Neural cell (in vitro differentiated cells): ENCODE data around the genes TSN and MAP3K2.

DNA sequence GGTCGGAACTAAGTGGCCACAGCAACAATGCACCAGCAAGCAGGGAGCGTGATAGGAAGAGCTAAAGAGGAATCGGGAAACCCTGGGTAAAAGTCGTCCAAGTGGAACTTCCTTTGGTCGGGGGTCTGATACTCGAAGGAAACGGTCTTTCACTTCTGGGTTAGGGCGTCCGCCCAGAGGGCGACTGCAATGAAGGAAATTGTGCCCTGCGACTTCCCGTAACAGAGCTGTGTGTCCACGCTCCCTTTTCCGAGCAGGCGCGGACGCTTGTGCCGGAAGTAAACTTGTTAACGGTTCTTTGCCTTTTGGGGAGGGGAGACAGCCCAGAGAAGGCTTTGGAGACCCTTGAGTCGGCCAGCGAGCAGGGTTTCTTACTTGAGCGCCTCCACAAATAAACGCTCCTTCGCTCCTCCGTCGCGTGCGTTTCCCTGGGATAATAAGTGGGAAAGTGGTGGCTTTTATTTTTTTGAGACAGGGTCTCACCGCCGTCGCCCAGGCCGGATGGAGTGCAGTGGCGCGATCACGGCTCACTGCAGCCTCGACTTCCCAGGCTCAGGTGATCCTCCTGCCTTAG lies 651 bp upstream of the CLASP1 start:
- RAMPAGE, long total RNA: start-site peak on the plus strand centred at position 292 of the sequence, 81 bp wide, 136 and 67 reads in 2 replicates

GRCh38 chr2:121685344-121685697 lies 36.1 kb upstream of the CLASP1 start:
- RAMPAGE, long total RNA: no peak

GRCh38 chr2:121707256-121707872 lies 29.3 kb downstream of the NIFK start:
- RAMPAGE, long total RNA: no peak

DNA sequence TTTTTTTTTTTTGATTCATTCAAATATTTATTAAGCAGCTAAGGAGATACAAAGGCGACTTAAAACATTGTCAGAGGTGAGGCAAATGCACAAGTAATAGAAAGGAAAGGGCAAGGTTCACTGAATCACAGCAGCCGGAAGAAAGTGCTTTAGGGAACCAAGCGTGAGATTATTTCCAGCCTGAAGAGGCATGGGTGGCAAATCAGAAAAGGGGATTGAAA lies 28.6 kb downstream of the NIFK start:
- RAMPAGE, long total RNA: no peak

DNA sequence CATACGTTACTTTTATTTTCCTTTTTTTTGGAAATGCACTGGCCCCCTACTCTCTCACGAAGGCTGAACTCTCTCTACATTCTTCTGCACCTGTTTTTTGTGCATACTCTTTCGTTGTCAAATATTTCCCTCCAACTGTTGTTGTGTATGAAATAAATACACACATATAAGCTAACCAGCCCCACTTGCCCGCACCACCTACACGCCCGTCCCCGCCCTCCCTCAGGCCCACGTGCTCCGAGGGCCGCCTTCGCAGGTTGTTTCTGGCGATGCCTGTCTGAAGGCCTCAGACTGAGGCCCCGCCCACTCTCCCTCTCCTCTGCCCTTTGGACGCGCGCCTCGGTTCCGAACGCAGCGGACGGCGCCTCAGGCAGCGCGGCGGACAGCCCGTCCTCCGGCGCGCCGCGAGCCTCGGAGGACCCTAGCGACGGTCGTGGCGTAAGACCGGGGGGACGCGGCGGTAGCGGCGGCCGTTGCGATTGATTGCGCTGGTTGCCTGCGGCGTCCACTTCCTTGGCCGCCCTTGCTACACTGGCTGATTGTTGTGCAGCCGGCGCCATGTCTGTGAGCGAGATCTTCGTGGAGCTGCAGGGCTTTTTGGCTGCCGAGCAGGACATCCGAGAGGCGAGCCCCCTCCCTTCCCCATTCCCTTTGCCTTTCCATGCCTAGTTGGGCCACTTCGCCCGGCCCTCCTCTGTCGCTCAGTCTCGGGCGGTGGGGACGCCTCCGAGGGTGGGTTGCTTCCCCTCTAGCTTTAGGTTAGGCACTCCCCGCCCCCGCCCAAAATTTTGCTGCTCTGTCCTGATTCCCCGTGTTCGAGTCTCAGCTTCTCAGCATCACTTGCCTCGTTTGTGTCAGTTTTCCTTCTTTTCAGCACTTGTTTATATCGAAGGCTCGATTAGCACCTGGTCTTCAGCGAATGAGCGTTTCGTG lies at the start of gene TSN:
TSN (plus strand) TSS at position 430 of the 933 bp plus-strand sequence.
- RAMPAGE, long total RNA: start-site peak on the plus strand centred at position 439 of the sequence, 235 bp wide, 2,303 and 2,546 reads in 2 replicates

- RAMPAGE, long total RNA: no peak
Observed at GRCh38 chr2:121930213-121930550, 174.7 kb downstream of the TSN start.

- RAMPAGE, long total RNA: no peak
Observed at GRCh38 chr2:122661281-122661858, 905.9 kb downstream of the TSN start.

DNA sequence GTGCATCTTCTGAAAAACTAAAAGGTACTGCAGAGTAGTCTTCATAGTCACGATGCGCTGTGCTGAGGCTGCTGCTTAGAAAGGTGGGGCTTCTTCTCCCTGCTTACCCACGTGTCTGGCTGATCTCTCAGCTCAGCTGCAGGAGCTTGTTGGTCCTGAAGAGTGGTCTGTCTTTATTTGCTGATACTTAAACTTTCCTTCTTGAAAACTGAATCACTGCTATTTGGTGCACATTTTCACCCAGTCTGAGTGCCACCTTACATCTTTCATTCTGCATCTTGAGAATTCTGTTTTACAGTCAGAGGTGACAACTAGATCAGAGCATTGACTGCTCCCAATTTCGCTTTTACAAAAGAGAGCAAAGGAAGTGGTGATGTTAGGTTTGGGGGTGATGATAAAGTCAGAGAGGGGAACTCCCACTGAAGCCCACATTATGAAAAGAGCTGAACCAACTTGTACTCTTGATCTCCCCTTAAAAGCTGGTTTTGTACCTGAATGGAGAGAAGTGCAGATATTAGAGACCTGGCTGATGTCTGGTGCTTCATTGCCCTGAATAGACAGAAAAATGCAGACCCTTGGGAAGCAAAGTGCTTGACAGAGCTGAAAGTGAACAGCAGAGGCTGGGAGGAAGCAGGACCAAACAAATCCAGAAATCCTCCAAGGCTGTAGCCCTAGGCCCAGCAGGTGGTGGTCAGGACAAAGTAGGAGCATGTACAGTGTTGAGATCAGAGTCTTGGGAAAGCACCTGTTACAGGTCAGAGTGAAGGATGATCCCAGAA lies 984.6 kb downstream of the TSN start:
- RAMPAGE, long total RNA: no peak

DNA sequence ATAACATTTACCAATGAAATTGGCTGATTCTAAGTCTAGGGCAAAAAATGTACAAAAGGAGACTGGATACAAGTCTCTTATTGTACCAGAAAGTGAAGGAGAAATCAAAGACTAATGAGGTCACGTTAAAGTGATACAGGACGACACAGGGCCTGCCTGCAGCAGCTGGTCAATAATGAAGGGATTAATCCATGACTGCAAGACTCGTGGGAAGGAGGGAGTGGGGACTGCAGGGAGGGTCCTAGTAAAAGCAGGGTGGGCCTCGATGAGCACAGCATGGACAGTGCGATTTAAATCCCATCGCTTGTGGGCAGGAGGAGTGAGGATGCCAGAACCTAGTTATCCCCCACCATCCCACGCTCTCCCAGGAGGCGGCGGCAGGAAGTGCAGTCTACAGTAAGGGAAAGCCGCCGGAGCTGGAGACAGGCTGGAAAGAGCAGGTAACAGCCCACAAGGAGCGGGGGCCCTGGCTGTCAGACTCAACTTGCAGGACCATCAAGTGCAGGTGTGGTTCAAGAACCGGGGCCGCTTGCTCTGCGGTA lies 82.4 kb downstream of the BIN1 start:
- RAMPAGE, long total RNA: no peak

DNA sequence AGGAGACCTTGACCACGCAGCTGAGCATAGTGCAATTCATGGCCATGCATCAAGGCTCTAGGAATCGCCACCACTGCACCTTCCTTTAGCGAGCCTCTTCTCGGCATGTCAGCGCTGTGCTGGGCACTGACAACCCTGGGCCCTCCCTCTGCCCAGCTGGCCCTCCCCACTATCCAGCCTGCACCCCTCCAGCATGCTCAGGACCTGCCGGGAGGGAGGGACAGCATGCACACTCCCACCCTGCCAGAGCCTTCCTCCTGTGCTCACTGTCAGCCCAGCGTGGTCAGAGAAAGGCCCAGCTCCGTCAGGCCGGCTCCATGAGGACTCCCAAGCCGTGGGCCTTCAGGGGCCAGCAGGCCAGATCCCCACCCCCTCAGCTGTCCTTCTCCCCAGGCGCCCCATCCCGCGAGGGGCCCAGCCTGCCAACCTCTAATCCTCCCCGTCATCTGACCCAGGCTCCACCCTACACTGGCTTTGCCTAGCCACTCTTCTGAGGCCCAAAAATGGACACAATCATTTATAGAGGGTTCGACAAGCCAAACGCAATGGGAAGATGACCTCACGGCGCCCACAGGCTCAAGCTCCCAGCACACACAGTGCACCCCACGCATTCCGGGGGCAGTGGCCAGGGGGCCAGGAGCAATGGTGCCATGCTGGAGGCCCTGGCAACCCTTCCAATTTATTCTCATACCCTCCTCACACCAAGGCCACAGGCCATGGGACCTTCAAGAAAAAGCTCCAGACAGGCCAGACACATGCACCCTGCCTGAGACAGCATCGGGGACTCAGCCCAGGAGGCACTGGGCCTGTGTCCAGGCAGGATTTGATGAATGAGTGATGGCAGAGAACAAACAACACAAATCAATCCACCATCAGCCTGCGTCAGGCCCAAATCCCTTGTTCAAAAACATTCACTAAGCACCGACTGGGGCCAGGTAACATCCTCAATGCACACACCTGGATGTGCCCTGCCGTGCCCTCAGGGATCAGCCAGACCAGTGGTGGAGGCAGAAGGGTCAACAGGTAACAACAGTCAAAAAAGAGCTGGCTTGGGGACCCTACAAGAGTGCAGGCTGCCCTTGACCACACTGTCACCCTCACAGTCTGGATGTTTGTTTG lies 3.3 kb downstream of the BIN1 start:
- RAMPAGE, long total RNA: no peak

GRCh38 chr2:127304450-127305871 lies 11.0 kb upstream of the ERCC3 start:
- RAMPAGE, long total RNA: no peak

- RAMPAGE, long total RNA: no peak
Observed at GRCh38 chr2:127365308-127366377, 22.1 kb downstream of the MAP3K2 start.

DNA sequence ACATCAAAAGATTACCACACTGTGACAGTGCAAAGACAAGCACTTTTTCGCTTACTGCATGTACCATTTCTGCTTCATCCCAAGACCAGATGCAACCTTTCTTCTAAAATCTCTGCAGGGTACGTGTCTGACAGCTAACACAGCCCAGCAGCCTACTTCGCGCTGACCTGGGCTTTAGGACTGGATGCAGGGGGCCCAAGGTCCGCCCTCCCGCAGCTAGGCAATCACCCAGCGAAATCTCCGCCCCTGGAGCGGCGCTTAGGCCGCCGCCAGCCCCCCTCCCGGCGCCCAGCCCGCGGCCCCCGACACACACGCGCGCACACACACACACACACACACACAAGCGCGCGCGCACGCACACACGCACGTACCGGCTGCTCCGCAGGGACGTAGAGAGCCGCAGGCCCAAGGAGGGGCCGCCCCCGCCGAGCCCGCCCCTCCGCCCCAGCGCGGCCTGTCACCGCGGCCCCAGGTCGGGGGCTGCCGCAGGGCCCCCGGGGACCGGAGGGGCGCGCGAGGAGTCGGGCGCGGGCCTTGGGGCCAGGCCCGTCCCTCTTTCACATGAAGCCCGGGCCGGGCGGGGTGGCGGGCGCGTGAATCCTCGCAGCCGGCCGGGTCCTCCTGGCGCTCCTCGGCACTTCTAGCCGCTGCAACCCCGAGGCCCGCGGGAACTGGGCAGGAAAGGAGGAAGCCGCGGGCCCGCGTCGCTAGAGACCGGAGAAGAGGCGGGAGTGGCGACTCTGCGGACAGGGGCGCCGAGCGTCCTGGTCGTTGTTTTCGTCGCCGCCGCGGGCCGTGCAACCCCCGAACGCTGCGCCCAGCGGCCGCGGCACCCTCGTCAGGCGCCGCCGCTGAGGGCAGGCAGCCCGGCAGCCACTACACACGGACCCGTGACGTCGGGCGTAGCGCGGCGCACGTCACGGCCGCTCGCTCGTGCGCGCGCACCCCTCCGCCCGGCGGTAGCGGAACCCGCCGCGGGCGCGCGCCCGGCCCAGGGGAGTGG lies at the start of gene MAP3K2:
MAP3K2 (minus strand) TSS at position 895 of the 1,003 bp plus-strand sequence.
- RAMPAGE, long total RNA: no peak

DNA sequence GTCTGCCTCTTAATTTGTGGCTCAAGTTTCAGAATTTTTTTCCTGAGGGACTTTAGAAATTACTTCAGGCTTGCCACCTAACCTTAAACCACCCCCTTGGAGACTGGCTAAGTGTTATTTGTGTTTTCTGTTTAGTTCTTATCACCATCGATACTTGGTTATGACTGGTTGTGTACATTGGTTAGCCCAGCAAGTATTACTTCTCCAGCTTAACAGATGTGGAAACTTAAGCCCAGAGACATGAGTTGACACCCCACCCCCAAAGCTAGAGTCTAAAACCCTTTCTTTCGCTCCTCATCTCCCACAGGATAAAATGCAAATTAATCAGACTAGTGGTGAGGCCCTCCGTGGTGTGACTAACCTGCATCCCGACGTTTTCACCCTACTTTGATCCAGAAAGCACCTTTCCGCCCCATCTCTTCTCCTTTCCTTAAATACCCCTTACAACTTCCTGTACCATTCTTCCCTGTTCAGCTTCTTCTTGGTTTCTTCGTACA lies 680 bp upstream of the MAP3K2 start:
- RAMPAGE, long total RNA: no peak

DNA sequence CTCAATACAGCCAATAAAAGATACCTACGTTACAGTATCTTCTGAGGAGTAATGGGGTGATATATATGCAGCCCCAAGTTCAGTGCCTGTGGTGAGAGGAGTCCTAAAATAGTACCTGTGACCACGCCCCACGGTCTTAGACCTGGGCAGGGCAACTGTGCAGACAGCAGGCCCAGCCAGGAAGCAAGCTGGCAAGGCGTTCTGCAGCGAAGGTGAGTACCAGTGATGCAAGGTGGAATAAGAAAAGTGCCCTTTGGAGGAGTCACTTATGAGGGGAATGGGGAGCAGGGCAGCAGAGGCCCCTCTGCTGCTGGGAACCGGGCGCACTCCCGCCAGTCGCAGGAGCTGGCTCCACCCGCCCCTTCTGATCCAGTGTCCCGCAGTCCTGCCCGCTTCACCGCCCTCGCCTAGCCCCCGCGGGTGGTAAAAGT lies 12.8 kb upstream of the MAP3K2 start:
- RAMPAGE, long total RNA: no peak

DNA sequence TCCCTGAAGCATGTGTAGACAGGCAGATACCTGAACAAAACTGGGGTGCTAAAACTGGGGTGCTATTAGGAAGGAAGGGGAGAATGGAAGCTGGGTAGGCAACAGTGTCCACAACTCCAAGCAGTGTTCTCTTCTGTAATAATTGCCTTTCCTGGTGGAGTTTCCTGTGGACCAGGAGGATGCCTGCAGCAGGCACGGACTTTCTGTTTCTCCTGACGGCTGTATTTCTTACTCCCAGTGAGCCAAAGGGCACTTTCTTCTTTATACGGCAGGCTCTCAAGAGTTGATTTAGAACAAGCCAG lies 13.1 kb upstream of the PROC start:
- RAMPAGE, long total RNA: no peak

- RAMPAGE, long total RNA: no peak
Observed at GRCh38 chr2:127508523-127509128, 17.7 kb downstream of the IWS1 start.

GRCh38 chr2:127584337-127584781 lies 48.9 kb downstream of the MYO7B start:
- RAMPAGE, long total RNA: no peak

DNA sequence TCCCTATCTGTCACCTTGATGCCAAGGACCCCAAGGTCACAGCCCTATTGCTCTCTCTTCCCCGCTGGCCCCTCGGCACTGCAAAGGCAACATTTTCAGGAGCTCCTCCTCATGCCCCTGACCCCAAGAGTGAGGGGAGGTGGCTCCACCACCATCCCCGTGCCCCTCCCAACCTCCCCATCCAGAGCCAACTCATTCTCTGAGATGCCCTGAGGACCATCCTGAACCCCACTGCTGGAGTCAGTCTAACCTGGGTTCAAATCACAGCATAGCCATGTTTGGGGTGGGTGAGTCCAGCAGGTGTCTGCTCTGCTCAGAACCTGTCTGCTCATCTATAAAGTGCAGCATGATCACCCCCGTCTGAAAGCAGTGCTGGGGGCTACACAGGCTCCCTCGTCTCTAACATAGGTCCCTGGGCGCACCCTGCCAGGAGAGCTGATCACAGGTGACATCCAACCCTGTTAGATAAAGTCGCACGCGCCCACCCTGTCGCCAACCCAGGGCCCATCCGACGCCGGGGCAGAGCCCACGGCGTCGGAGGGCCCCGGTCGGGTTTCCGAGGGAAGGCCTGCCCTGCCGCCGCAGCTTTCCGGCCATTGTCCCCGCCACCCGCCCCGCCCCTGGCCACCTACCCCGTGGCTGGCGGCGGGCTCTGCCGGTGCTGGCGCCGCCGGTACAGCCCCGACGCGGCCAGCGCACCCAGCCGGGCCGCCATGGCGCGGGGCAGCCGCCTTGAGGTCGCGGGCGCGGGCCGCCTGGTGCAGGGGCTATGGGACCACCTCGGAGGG lies 11.5 kb downstream of the LIMS2 start:
- RAMPAGE, long total RNA: no peak

DNA sequence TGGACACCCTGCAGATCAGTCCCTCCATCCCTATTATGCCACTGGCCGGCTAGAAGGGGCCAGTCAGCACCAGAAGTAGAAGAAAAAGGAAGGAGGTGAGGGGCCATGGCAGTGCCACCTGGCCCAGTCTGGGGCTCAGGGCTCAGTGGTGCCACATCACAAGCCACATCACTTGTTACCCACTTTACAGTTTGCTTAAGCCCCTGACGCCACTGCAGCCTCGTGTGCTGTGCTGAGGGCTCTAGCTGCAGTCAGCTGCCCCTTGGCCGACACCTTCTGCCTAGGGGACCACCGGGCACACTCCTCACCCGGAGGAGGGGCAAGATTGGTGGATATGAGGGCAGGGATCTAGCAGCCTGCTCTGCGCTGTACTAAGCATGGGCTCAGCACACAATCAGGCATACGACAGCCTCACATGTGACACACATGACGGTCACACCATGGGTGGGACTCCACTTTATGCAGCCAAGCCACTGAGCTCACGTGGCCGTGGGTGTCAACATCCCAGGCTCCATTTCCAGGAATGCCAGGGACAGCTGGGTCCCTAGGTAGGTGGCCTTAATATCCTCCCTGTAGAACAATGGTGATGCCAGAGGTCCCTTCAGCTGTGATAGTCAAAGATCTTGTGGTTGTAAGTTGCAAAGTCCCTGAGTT lies 3.5 kb downstream of the LIMS2 start:
- RAMPAGE, long total RNA: no peak